Colonic mucosa (tissue), 1 donor: Measurements from ENCODE around the gene ING3.

DNA sequence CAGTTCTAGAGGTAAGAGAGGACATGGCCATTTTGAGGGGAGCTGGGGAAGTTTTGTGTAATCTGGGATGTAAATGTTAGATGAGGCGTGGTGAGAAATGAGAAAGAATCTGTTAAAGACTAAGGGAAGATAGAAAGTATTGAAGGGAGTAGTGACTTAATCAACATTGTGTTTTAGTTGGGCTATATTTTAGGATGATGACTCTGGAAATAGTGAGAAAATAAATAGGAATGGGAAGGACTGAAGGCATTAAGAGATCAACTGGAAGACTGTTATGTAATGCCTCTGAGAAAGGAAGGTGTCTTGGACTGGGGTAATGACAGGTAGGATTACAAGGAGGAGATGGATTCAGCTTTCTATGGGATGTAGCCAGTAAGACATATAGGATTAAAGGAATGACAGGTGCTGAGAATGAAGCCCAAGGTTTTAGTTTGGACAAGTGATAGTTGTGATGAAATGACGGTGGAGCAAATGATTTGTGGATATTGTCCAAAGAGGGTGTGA is 28.1 kb downstream of the MDFIC start:
- PRO-cap = no peak

DNA sequence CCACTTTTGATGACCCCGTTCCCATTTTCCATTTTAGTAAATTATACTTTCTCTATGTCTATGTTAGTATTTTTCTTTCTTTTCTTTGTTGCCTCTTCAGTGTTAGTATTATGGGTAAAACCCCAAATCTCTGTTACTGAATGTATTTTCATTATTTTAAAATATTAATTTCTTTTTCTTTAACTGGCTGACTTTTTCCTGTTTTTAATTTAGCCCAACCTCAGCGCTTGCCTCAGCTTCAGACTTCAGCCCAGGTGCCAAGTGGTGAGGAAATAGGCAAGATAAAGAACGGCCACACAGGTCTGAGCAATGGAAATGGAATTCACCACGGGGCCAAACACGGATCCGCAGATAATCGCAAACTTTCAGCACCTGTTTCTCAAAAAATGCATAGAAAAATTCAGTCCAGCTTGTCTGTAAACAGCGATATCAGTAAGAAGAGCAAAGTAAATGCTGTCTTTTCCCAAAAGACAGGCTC is 57.4 kb downstream of the MDFIC start:
- PRO-cap = no peak

- PRO-cap = no peak
Observed at GRCh38 chr7:115145418-115145846, 223.5 kb downstream of the MDFIC start.

GRCh38 chr7:116340046-116340715 is 129.8 kb downstream of the TES start:
- PRO-cap = no peak

GRCh38 chr7:116354494-116355770 is 144.6 kb downstream of the TES start:
- PRO-cap = no peak

DNA sequence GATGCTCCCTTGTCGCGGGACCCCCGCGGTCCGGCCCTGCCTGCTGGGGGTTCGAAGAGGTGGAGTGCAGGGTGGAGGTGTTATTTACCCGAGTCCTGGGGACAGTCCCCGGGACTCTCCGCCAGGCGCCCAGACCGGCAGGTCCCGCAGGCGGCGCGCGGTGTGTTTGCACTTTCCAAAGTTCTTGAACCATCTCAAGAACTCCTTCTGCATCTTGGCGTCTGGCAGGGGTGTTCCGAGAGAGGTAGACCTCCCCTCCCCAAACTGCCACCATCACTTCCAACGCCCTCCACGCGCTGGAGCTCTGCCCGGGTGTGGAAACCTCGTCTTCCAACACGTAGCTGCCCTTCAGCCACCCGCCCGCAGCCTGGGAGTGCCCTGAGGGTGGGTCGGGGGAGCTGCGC is 566 bp downstream of the CAV1 start:
- PRO-cap = bidirectional peak, plus-strand start at position 111 of the sequence, minus-strand start outside the sequence

DNA sequence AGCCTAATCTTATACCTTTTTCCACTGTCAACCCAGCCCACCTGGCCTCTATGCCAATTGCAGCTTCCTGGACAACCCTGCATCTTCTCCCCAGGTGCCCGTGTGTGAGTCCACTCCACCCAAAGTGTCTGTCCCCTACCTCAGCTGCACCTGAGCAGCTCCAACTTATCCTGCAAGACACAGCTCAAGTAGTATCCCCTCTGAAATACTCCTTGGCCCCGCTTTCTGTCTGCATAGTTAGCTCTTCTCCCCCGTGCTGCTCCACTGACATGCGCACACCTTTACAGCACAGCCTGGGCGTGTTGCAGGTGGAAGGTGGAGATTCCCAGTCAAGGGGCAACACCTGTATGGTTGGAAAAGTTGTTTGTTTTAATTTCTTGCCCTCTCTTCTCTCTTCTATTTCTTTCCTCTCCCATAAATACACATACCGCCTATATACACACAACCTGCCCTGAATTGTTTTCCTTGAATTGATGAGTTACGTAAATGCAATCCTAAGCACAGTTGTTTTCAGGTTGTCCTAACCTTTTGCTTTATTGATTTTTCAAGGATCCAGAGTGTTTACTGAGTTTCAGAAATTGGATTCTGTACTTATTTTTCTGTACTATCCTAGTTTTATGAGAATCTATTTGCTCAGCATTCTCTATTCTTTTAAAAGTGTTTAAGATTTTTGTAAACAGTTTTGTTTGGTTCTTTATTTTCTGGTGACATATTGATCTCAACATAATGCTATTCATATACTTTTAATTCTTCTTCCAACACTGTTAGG is 14.9 kb downstream of the MET start:
- PRO-cap = unidirectional peak, minus-strand start at position 266 of the sequence

DNA sequence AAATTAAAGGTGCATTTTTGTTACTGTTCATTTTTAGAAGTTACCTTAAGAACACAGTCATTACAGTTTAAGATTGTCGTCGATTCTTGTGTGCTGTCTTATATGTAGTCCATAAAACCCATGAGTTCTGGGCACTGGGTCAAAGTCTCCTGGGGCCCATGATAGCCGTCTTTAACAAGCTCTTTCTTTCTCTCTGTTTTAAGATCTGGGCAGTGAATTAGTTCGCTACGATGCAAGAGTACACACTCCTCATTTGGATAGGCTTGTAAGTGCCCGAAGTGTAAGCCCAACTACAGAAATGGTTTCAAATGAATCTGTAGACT is 90.8 kb upstream of the CAPZA2 start:
- PRO-cap = bidirectional peak, plus-strand start at position 220 of the sequence, minus-strand start at position 78 of the sequence

DNA sequence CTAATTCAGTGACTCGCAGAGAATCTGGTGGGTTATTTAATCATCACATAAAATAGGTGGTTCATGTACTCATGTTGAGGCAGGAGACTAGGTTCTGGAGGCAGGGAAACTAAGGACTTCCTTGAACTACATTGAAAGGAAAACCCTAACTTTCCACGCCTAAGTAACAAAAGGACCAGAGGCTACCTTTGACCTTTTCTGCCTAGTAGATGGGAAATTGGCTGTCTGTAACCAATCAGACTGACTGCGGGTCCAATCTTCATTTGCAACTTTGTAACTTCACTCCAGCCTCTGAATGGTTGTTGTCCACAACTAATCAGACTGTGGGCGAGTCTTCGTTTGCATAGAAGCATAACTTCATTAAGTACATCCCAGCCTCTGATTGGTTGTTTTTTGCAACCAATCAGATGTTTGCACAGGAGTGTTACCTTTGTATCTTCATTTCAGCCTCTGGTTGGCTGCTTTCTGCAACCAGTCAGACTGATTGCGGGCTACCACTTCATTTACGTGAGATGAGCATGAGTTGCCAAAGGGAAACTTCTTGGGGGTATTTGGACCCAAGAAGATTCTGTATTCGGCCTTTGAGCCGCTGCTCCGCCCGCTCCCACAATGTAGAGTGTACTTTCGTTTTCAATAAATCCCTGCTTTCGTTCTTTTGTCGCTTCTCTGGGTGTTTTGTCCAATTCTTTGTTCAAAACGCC is 1.7 kb upstream of the ST7 start:
- PRO-cap = unidirectional peak, plus-strand start at position 502 of the sequence

- PRO-cap = no peak
Observed at GRCh38 chr7:117689365-117689923, 183.8 kb downstream of the CTTNBP2 start.

DNA sequence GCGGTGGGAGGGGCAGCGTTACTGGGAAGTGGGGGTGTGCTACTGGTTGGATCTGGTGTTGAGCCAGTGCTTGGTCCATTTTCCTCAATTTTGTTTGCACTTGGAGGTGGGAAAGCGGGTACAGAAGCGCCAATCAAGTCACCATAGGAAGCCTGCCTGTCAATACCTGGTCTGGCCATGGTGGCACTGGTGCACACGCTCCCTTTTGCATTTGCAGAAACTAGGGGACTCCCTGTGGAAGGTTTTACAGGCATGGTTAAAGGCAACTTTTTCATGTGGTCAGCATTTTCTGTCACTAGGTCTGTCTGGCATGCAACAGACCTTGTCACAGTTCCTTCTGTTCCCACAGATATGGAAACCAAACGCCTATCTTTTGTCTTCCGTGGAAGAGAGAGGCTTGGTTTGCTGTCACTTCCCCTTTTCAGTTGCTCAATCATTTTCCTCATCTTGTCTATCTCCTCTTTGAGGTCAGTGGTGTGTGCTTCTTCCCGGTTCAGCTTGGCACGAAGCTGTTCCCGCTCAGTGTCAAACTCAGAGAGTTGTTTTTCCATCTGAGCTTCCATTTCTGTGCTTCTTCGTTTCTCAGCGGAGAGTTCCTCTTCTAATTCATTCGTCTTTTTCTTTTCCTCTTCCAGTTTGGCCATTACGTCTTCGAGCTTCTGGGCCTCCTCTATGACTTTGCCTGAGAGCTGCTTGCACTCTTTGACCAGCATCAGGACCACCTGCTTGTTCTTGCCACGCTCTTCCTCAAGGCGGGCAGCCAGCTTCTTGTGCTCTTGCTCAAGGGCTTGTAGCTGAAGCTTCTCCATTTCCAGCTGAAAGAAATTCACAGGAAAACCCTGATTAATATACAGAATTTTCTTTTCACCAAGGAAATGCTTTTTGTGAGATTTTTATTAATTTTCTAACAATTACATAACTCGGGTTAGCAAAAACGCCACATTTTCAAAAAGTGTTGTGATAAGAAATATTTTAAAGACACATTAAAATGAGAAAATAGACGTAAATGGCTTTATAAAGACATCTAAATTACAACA is 81.0 kb downstream of the CTTNBP2 start:
- PRO-cap = no peak

DNA sequence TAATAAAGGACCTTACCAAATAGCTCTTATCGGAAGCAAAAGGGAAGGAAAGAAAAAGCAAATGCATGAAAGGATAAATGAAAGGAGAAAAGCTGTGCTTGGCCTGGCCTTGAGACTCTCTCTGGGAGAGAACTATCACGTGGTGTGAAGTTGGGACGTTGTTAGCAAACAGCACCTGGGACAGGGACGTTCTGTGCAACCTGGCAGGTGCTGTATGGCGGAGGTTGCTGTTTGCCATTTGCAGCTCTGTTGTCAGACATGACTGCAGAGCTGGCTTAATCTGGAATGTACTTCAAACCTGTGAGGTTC is 800.6 kb upstream of the KCND2 start:
- PRO-cap = no peak

DNA sequence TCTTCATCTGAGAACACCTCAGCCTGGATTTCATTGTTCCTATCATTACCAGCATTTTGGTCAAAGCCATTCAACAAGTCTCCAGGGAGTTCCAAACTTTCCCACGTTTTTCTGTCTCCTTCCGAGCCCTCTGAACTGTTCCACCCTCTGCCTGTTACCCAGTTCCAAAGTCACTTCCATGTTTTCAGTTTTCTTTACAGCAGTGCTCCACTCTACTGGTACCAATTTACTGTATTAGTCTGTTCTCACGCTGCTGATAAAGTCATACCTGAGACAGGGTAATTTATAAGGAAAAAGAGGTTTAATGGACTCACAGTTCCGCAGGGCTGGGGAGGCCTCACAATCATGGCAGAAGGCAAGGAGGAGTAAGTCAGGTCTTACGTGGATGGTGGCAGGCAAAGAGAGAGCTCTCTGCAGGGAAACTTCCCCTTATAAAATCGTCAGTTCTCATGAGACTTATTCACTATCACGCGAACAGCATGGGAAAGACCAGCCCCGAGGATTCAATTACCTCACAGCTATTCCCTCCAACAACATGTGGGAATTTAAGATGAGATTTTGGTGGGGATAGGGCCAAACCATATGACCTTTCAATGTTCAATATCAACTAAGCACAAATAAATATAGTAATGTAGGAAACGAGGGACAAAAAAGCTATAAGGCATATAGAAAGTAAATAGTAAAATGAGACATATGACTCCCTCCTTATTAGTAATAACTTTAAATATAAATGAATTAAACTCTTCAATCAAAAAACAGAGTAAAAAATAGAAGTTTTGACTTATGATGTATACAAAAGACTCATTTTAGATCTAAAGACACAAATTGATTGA is 559.4 kb upstream of the KCND2 start:
- PRO-cap = no peak

GRCh38 chr7:120950120-120951526 is at the start of gene ING3:
Gene ING3 (plus strand): TSS chr7:120950777.
- PRO-cap = bidirectional peak, plus-strand start at chr7:120950776, minus-strand start at chr7:120950500; bidirectional peak, plus-strand start at chr7:120951206, minus-strand start at chr7:120951032

GRCh38 chr7:120991388-120991973 is 3.0 kb downstream of the CPED1 start:
- PRO-cap = no peak

DNA sequence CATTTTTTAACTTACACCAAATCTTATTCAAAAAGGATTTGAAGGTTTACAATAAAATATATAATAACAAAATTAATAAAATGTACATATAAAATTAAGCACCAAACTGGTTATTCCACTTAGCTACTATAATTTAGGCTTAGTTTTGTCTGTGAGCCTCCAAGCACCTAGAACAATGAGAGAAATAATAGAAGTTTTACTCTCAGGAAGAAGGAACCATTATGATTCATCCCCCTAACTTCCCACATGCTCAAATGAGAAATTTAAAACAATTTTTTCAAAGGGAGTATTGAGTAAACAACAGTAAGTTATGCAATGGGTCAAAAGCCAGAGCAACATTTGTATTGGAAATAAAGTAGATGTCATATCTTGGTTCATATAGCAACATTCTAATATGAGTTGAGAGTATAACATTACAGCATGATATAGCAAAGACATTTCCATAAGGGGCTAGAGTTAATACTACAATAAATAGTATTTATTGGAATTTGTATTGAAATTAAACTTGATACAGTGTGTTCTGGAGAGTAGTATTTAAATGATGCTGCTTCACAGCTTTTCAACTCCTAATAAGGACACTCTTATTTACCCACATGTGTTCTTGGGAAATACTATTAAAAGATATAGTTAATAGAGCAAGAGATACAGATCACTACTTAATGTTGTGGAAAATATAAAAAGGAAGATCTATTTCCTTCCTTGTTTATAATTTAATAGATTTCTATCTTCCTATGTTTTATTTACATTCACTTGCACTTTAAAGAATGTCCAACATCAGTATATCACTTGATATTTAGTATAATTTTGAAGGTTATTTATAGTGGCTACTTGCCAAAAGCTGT is 32.3 kb downstream of the CPED1 start:
- PRO-cap = no peak

- PRO-cap = no peak
Observed at GRCh38 chr7:121073114-121073911, 84.8 kb downstream of the CPED1 start.

GRCh38 chr7:121085831-121086623 is 97.5 kb downstream of the CPED1 start:
- PRO-cap = no peak

GRCh38 chr7:121256154-121257482 is 72.2 kb upstream of the WNT16 start:
- PRO-cap = no peak

GRCh38 chr7:121301987-121303223 is 26.4 kb upstream of the WNT16 start:
- PRO-cap = no peak